AG09309 (cell line): ENCODE measurements around a stretch of chr6.

DNA sequence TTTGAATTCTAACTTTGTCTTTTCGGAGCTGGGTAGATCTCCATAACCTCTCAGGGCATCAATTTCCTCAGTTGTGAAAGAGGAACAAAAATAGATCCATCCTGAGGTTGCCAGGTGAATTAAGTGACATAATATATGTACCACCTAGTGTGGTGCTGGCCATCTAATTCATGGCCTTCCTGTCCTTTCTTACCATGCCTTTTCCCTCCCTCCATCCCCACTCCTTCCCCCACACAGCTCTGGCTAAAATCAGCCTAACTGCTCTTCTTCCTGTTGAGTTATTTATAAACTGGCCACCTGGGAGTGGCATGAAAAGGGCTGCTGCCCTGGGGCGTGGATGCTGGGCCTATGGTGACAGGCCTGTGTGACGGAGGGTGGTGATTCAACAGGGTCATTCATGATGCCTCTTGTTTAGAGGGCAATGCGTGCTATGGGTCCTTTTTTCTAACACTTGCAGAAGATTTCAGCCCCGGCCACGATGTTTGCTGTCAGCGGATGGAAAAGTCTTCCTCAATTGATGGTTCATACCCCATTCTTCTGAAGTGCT is 88.3 kb downstream of the CD164 start:
- RRBS: no CpG with 5 or more reads among the region's 7 CpGs

DNA sequence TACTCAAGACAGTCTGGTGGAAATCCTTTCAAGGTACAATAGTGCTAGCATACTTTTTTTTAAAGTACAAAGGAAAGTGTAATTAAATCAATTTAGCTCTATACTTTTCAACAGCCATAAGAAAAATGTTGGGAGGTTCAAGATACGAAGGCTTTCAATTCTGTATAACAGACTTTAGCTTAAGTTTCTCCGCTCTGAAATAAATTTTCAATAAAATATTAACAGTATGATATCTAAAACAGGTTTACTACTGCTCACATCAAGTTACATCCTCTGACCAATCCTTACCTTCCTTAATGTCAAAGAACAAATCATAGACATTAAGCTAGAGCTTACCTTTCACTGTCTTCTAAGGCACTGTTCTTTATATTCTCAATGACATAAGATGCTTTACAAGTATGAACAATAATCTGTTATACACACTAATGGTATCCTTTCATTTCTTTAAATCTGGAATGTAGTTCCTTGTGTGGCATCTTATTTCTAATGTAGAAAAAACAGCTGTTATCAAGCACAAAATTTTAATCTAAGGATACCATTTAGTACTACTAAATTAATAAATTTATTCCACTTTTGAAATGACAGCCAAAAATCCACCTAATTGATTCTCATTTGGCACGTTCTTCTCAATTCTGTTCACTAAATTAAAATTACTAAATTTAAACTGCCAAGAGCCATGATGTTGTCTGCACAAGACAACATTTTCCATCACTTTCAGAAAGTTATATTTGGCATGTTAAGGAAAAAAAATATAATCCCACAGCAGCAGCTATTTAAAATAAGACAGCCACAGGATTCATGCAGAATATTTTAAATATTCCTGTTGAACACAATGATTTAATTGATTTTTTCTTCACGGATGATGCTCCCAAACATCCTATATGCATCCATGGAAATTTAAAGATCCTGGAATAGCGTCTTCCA is 14.2 kb downstream of the CD164 start:
- RRBS: no CpG with 5 or more reads among the region's 5 CpGs

DNA sequence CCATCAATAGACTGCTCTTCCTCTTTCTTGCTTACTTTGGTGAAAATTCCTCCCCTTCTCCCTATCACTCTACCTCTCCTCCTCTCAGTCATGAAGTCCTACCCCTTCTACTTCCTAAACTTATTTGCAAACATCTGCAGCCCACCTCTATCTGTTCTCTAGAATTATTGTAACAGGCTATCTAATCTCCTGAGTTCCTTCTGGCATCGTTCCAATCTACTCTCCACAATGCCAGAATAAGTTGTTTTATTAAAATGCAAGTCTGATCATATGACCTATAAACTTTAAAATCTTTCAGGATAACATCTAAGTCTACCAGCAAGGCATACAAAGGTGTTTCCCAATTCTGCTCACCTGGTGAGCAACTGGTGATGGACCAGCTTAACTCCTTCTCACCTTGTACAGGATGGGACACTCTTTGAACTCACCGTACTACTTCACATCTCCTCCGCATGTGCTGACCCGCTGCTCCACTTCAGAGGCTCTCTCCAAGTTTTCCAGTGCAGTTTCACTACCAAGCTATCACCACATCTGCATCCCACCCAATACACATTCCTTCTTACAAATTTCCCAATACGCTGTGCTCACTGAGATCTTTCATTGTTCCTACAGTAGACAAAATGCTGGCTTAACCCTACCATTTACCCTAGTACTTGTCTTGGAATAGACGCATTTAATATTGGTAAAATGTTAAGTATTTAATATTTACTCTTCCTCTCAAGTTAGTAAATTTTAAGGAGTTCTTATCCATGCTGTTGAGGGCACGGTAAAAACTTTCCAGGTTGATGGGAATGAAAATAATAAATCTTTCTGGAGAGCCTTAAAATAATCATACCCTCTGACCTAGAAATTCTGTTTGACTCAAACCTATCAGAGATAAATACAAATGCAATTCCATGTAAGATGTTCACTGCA is 7.7 kb downstream of the CD164 start:
- RRBS: no CpG with 5 or more reads among the region's 7 CpGs

GRCh38 chr6:109389673-109390249 is 7.5 kb upstream of the CD164 start:
- RRBS: no CpG with 5 or more reads among the region's 5 CpGs

GRCh38 chr6:109439649-109440150 is 728 bp downstream of the PPIL6 start:
- RRBS: no CpG with 5 or more reads among the region's 14 CpGs

DNA sequence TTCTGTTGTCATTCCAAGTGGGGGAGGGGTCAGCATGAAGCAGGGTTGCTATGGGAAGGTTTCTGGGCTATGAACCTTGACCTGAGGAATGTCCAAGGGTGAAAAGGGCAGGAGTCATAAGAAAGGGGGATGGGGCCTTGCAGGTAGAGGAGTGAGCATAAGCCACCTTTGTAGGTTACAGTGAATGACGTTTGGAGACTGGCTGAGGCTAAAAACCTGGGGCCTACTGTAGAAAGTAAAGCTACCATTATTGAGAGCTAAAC is 3.0 kb downstream of the METTL24 start:
- RRBS: no CpG with 5 or more reads among the region's 1 CpG

DNA sequence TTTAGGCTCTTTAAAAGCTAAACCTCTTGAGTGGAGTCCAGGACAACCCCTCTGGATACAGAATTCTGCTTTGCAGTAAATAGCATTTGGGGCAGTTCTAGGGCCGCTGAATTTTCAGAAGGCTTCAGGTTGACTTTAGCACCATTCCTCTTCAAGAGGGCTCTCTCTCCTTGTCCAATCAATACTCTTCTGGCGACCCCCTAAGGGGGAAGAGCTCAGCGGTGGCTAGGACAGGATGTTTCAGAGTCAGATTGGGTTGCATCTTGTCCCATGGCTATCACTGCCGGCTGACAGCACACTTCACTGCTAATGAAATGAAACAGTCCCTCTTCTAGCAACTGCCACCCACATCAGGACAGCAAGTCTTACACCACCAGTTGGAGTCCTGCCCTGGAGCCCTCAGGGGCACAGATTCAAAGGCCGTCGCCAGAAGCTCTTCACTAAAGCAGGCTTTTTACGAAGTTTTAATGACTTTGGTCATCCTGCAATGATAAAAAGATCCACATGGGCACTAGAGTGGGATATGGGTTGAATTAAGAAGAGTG is 65.9 kb upstream of the SLC22A16 start:
- RRBS: no CpG with 5 or more reads among the region's 7 CpGs

DNA sequence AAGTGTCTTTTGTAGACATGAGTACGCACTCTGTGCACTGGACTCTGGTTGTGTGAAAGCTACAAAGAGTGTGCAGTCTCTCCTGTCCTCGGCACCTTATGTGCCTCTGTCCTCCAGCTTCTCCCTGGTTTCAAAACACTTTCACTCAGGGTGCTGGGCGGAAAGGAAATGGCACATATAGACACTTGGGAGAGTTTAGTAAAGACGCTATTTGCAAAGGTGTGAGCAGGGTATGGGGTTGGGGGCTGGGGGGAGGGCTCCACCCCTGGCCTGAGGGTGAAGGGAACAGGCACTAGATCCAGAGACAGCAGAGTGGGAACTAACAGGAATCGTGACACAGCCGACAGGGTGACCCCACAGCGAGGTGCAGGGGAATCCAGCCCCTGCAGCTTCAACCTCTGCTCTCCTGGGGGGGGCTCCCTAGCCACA is 66.4 kb upstream of the SLC22A16 start:
- RRBS: no CpG with 5 or more reads among the region's 7 CpGs

GRCh38 chr6:110564736-110565233 is 88.4 kb upstream of the SLC22A16 start:
- RRBS: no CpG with 5 or more reads among the region's 4 CpGs

- RRBS: no CpG with 5 or more reads among the region's 4 CpGs
Measured at GRCh38 chr6:110589744-110590358, 113.4 kb upstream of the SLC22A16 start.

GRCh38 chr6:110622631-110623488 is 146.4 kb upstream of the SLC22A16 start:
- RRBS: no CpG with 5 or more reads among the region's 3 CpGs

DNA sequence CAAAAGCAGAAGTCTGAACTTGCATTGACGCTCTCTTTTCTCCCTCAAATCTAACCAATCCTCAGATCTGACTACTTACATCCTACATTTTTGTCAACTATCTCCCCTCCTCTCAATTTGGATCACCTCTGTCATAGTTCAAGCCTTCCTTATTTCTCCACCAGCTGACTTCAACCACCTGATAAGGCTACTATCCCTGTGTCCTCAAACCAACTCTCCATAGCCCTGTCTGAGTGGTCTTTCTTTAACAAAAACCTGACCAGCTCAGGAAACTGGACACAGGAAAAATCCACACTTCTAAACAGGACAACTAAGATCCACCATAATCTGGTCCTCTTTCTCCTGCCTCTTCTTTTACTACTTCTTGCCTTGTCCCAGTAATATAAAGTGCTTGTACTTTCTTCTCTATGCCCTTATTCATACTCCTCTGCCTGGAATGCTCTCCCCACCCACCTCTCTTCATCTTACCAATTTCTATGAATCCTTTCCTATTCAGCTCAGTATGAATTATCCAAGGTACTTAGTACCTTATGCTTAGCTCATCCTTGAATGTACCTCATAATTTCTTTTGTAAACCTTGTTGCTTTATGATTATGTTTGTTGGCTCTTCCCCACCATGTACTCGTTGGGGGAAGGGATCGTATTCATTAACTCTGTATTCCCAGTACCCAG is 159.6 kb downstream of the CDK19 start:
- RRBS: no CpG with 5 or more reads among the region's 3 CpGs

- RRBS: no CpG with 5 or more reads among the region's 35 CpGs
Measured at GRCh38 chr6:110876138-110876932, 1.8 kb downstream of the AMD1 start.

DNA sequence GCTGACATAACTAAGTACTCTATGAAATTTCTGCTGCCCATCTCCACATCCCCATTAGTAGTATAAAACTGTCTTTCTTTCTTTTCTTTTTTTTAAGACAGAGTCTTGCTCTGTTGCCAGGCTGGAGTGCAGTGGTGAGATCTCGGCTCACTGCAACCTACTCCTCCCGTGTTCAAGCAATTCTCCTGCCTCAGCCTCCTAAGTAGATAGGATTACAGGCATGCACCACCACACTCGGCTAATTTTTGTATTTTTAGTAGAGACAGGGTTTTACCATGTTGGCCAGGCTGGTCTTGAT is 28.3 kb upstream of the GTF3C6 start:
- RRBS: no CpG with 5 or more reads among the region's 3 CpGs

DNA sequence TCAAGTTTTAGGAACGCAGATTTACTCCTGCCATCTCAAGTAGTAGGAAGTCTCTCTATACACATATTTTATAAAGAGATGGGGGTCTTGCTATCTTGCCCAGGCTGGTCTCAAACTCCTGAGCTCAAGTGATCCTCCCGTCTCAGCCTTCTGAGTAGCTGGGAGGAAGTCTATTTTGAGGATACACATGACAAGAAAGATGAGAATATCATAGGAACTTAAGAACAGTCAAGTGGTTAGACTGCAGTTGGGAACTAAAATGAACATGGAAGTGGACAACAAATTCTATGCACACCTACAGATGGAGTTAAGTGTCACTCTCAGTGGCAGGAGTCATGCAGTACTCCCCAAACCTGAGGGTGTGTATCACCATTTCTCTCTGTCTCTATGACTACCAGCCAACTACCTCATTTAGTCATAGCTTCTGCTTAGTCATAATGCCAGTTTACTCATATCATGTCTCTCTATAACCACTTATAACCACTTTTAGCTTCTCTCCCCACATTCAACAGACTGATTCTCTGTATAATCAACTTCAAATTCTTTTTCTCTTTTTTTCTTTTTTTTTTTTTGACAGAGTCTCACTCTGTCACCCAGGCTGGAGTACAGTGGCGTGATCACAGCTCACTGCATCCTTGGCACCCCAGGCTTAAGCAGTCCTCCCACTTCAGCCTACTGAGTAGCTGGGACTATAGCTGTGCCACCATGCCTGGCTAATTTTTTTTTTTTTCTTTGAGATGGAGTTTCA is 13.9 kb upstream of the GTF3C6 start:
- RRBS: no CpG with 5 or more reads among the region's 3 CpGs

DNA sequence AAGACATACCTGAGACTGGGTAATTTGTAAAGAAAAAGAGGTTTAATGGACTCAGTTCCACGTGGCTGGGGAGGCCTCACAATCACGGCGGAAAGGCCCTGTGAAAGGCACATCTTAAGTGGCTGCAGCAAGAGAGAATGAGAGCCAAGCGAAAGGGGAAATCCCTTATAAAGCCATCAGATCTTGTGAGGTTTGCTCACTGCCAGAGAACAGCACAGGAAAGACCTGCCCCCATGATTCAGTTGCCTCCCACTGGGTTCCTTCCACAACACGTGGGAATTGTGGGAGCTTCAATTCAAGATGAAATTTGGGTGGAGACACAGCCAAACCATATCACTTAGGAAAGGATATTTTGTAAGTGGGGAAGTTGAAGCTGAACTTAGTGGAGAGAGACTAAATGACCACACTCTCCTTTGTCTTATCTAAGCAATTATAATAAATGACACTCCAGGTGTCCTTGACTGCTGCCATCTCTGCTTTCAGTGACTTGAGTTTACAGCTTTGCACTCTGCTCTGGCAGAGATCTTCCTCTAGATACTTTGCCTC is 31.9 kb downstream of the MFSD4B start:
- RRBS: no CpG with 5 or more reads among the region's 5 CpGs

DNA sequence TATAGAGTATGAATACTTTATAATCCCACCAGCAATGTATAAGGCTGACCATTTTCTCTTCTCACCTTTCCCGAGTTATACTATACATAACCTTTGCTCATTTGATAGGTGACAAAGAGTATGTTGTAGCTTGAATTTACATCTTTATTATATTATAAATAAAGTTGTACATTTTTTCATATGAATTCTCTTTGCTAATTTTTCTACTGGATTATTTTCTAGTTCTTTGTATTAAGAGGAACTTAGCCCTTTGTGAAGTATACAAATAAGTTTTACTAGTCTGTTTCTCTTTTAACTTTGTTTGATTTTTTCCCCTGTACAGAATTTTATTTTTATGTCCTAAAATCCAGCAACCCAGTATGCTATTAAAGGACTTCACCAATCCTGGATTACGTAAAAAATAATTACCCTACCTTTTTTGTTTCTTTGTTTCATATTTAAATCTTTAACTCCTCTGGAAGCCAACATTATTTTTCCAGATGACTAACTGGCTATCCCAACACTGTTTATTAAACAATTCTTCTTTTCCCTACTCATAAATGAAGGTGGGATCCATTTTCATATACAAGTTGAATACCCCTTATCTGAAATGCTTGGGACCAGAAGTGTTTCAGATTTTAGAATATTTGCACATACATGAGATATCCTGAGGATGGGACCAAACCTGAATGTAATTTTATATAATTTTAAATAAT is 7.4 kb downstream of the REV3L start:
- RRBS: no CpG with 5 or more reads among the region's 2 CpGs

- RRBS: no CpG with 5 or more reads among the region's 3 CpGs
Measured at GRCh38 chr6:111487555-111488231, 4.7 kb upstream of the REV3L start.

GRCh38 chr6:111498256-111499218 is 15.5 kb upstream of the REV3L start:
- RRBS: no CpG with 5 or more reads among the region's 5 CpGs